Upper lobe of left lung (tissue), 5 donors: ENCODE results near the genes PDIA3 and SQOR.

GRCh38 chr15:43745997-43746957, at the start of gene PDIA3:
Gene PDIA3, plus strand, starts transcription at chr15:43746438.
- PRO-cap, 2 experiments = peak in 2 of 2 experiments; most common plus-strand start chr15:43746390 (in 1); most common minus-strand start chr15:43746264 (in 1)
- RAMPAGE, long total RNA, 4 experiments = start-site peak on the plus strand in 3 of 4 experiments, at chr15:43746378-43746444 at its widest, 99 to 553 reads per replicate; start-site peak on the minus strand in 3 of 4 experiments, at chr15:43746166-43746299 at its widest, 5 to 16 reads per replicate

- PRO-cap, 2 experiments = no peak in any of the 2 experiments
- RAMPAGE, long total RNA, 4 experiments = no peak in any of the 4 experiments
Measured at GRCh38 chr15:43771806-43772391, 4.9 kb downstream of the ELL3 start.

GRCh38 chr15:43792969-43793723, 1.0 kb downstream of the SERF2 start:
- PRO-cap, 2 experiments = peak in 1 of 2 experiments; most common plus-strand start chr15:43793293 (in 1); most common minus-strand start chr15:43793199 (in 1)
- RAMPAGE, long total RNA, 4 experiments = no peak in any of the 4 experiments

GRCh38 chr15:43800058-43800183, 99 bp downstream of the SERINC4 start:
- PRO-cap, 2 experiments = no peak in any of the 2 experiments
- RAMPAGE, long total RNA, 4 experiments = no peak in any of the 4 experiments

GRCh38 chr15:43802976-43803674, 2.7 kb downstream of the HYPK start:
- PRO-cap, 2 experiments = no peak in any of the 2 experiments
- RAMPAGE, long total RNA, 4 experiments = no peak in any of the 4 experiments

DNA sequence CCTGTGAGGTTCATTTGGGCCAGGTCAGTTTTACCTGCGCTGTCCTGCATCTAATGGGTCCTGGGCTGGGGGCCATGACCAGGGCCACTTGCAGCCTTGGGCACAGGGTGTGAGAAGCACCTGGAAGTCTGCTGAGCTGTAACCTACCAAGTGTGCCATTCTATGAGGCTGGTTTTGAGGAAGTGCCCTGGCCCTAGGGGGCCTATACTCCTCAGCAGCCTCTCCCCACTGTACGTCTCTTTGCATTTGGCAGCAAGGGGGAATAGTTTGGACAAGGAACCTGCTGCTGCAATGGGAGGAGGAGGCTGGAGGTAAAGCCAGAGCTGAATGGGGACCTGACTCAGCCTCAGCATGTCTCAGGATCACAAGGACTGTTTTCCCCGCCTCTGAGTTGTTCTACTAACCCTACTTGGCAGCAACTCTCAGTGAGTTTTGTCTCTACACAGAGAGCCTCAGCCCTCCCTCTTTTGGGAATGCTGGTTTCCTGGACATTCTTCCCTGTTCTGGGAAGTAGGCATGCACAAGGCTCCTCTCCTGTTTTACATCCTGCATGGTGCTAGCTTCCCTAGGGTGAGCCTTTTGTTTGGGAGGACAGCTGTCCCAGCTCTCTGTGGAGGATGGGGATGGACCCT, 53.9 kb downstream of the WDR76 start:
- PRO-cap, 2 experiments = no peak in any of the 2 experiments
- RAMPAGE, long total RNA, 4 experiments = no peak in any of the 4 experiments

DNA sequence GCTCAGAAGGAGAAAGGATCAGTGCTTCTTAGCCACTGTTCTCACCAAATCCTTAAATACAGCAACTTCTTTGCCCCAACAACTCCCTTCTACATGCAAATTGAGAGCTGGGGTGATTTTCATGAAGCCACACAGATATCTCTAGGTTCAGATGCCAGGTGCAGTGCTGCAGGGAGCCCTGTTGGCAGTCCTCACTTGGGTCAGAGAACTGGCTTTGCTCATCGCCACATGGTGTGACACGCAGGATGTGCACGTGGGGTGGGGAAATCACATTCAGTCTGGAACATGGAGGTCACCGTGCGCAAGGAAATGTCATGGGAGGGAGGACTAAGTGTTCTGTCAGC, 103.7 kb downstream of the WDR76 start:
- PRO-cap, 2 experiments = no peak in any of the 2 experiments
- RAMPAGE, long total RNA, 4 experiments = no peak in any of the 4 experiments

DNA sequence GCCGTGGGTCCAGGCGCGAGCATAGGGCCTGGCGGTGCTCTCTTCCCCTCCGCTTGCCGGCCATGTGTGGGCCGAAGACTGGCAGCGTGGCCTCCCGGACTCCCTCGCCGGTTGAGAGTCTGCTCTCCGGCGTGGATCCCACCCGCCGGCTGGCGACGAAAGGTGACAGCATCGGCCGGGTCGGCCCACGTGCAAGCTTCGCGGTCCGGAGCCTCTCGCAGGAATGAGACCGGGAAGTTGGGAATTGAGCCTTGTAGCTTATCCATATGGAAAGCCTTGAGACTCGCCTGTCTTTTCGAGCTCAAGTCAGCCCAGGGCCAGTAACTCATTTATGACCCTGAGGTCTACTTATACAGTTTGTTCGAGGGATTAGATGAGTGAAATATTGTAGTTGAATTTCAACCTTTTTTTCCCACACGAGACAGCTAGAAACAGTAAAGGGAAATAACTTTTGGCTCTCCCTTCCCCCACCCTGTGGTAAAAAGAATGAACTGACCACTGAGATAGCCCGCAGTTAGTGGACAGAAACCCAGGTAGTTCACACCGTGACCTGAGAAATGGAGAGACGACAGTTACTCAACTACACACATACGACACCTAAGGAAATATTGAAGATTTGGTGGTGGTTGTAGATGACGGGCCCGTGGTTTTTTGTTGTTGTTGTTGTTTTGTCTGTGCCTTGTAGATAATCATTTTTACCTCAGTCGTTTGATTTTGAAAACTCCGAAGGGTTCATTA, 742 bp downstream of the EIF3J start:
- PRO-cap, 2 experiments = peak in 2 of 2 experiments; most common minus-strand start position 225 of the sequence (in 2)
- RAMPAGE, long total RNA, 4 experiments = no peak in any of the 4 experiments

DNA sequence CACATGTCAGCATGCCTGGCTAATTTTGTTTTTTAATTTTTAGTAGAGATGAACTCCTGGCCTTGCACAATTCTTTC, 8.6 kb downstream of the B2M start:
- PRO-cap, 2 experiments = no peak in any of the 2 experiments
- RAMPAGE, long total RNA, 4 experiments = no peak in any of the 4 experiments

DNA sequence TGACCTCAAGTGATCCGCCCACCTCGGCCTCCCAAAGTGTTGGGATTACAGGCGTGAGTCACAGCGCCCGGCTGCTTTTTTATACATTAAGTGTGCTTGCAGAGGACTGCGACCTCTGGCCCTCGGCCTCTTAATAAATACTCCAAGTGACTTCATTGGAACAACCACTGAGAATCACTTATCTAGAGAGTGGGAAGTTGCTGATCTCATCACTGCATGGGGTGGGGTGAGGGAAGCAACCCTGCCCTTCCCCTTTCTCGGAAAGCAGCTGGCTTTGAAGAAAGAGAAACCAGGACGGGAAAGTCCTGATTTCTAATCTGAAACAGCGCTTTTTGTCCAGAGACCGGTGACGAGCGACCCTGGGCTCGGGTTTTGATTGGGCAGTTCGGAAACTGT, 7.8 kb upstream of the TRIM69 start:
- PRO-cap, 2 experiments = peak in 1 of 2 experiments; most common minus-strand start position 135 of the sequence (in 1)
- RAMPAGE, long total RNA, 4 experiments = no peak in any of the 4 experiments

GRCh38 chr15:44735371-44736151, 767 bp upstream of the TRIM69 start:
- PRO-cap, 2 experiments = no peak in any of the 2 experiments
- RAMPAGE, long total RNA, 4 experiments = no peak in any of the 4 experiments

GRCh38 chr15:44838655-44839222, 102.4 kb downstream of the TRIM69 start:
- PRO-cap, 2 experiments = no peak in any of the 2 experiments
- RAMPAGE, long total RNA, 4 experiments = no peak in any of the 4 experiments

DNA sequence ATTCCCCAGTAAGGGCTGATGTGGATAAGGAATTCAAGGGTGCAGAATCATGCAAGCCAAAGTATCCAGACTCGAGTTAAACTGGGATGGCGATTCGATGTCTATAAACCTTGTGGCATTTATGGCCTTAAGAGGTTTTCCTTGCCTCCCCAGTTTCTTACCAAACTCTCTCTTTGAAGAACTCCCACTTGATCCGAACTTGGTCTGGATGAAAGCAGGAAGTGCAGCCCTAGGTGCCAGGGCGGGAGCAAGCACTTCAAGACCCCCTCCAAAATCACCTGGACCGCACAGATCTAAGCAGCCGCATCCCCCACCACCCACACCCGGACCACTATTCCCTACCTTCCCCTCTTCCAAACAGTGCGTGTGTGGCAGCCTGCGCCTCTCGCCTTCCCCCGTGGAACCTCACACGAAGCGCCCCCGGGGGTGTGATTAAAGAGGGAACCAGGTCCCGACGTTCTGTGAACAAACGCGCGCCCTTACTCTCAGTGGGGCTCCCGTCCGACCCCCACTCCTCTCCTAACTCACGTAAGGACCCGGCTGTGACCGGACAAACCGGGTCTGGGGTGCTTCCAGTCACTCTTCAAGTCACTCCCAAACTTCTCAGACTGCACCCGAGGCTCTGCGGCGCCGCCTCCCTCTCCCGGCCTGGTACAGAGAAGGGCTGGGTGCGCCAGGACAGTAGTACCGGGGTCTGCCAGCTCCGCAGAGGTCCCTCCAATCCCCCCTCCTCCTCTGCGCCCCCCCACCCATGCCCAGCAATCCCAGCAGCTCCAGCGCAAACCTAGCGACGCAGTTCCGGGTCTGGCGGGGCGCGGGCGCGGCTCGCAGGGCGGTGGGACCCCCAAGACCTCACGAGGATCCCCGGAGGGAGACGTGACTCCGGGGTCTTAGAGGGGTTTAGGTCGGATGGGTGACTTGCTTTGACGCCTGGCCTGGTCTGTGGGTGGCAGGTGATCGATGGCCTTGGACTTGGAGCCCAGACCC, 710 bp downstream of the DUOXA1 start:
- PRO-cap, 2 experiments = peak in 1 of 2 experiments; most common plus-strand start position 795 of the sequence (in 1)
- RAMPAGE, long total RNA, 4 experiments = no peak in any of the 4 experiments

- PRO-cap, 2 experiments = no peak in any of the 2 experiments
- RAMPAGE, long total RNA, 4 experiments = start-site peak on the minus strand in 1 of 4 experiments, at chr15:45152547-45152706 at its widest, 14 reads per replicate
Measured at GRCh38 chr15:45152190-45152926, 22.6 kb downstream of the DUOX1 start.

- PRO-cap, 2 experiments = no peak in any of the 2 experiments
- RAMPAGE, long total RNA, 4 experiments = start-site peak on the plus strand in 1 of 4 experiments, at chr15:45155912-45155927 at its widest, 44 reads per replicate
Measured at GRCh38 chr15:45154977-45156045, 25.5 kb downstream of the DUOX1 start.

DNA sequence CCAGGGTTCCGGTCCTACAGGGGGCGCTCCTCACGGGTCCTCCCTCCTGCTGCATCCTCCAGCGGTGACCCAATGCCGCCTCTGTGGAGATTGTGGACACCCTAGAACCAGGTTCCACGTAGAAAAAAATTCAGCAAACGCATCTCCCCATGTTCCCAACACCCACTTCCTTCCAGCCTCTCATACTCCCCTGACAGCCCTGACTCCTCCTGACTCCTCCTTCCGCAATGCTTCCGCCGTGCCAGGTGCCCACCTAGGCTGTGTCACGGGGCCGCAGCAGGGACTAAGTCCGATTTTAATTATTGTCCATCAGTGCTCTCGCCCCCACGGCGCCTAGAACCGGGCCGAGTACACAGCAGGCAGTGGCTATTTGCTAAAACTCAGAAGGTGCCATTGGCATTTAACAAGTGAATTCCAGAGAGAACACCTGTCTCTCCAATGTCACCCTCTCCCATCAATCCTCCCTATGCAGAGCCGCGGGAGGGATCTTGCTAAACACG, 11.3 kb upstream of the SHF start:
- PRO-cap, 2 experiments = no peak in any of the 2 experiments
- RAMPAGE, long total RNA, 4 experiments = no peak in any of the 4 experiments

DNA sequence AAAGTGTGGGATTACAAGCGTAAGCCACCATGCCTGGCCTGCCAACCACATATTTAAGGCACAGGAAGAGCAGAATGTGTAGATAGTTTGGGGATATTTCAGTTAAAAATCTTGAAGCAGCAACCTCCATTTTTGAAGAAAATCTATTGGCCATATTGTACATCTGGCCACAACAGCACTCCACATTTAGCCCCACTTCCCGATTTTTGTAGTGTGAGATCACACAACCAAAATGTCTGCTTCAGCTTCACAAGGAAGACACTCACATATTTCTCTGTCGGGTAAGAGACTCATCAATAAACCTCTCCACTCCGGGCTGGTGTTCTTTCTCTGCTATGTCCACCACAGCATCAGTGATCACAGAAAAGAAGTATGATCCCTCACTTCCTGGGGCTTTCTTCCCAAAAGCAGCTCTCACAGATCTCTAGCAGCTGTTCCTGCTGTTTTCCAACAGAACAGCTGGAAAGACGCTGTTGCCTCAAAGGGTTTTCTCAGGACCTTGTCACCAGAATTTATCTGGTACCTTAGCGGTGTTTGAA, 46.5 kb downstream of the GATM start:
- PRO-cap, 2 experiments = no peak in any of the 2 experiments
- RAMPAGE, long total RNA, 4 experiments = no peak in any of the 4 experiments

DNA sequence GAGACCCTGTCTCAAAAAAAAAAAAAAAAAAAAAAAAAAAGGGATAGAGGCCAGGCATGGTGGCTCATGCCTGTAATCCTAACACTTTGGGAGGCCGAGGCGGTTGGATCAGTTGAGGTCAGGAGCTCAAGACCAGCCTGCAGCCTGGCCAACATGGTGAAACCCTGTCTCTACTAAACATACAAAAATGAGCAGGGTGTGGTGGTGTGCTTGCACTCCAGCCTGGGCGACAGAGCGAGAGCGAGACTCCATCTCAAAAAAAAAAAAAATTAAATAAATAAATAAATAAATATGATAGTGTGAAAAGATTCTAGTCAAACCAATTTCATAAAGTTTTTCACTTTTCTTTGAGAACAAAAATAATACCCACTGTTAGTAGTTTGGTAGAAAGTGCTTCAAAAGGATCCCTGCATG, 23.0 kb downstream of the BLOC1S6 start:
- PRO-cap, 2 experiments = no peak in any of the 2 experiments
- RAMPAGE, long total RNA, 4 experiments = no peak in any of the 4 experiments

- PRO-cap, 2 experiments = peak in 2 of 2 experiments; most common plus-strand start chr15:45635076 (in 2); most common minus-strand start chr15:45634697 (in 1)
- RAMPAGE, long total RNA, 4 experiments = start-site peak on the plus strand in 4 of 4 experiments, at chr15:45634732-45635084 at its widest, 26 to 3,283 reads per replicate
Measured at GRCh38 chr15:45634405-45635698, at the start of gene SQOR. Gene SQOR, plus strand, starts transcription at chr15:45635029.

DNA sequence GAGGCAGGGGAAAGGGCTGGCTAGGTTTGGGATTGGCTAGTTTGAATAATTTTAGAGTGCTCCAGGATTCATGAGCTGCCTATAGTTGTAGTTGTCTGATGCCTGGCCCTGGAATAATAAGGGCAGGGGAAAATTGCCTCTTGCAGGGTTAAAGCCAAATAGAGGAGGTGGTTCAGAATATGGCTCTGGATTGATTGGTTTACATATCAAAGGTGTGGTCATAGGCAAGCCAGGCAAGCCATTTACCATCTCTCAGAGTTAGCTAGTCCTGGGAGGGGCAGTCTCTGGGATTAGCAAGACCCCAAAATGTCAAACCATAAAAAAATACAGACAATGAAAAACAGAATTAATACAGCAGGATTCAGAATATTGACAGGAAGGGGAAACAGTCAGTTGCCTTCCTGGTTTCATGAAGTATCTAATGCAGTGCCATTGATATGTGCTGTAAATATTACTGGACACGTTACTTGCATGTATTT, 9.9 kb downstream of the SQOR start:
- PRO-cap, 2 experiments = no peak in any of the 2 experiments
- RAMPAGE, long total RNA, 4 experiments = no peak in any of the 4 experiments